Caco-2 (cell line): ENCODE results near the genes COX8C and FAM181A.

- PRO-cap = bidirectional peak, plus-strand start at chr14:93231477, minus-strand start at chr14:93231408
- RRBS = no CpG with 5 or more reads among the region's 30 CpGs
Observed at GRCh38 chr14:93231308-93231976, 24.4 kb downstream of the UBR7 start.

GRCh38 chr14:93346671-93347257, at the start of gene COX8C:
Gene COX8C, plus strand, starts transcription at chr14:93347182.
- PRO-cap = no peak
- RRBS = no CpG with 5 or more reads among the region's 13 CpGs

- PRO-cap = no peak
- RRBS = no CpG with 5 or more reads among the region's 23 CpGs
Observed at GRCh38 chr14:93743908-93744640, 44.2 kb downstream of the PRIMA1 start.

DNA sequence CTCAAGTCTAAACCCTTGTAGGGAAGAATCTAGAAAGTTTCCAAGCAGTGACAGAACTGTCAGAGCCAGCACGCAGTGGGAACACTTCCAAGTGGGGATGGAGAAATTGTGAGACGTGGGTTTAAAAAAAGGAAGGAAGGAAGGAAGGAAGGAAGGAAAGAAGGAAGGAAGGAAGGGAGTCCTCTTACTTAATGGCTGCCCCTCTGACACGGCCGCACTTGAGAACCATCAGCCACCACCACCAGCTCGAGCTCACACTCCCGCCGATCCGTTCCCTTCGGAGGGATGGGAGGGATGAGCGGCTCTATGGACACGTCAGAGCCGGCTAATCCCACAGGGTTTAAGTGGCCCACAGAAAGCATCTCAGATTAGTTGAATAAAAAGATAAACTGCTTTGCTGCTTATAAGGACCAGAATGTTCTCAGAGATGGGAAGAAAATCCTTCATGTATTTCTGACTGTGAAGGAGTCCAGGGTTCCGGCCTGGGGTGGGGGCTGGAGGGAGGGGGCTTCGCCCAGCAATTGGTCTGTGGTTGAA, 31.1 kb downstream of the PRIMA1 start:
- PRO-cap = no peak
- RRBS = no CpG with 5 or more reads among the region's 14 CpGs

DNA sequence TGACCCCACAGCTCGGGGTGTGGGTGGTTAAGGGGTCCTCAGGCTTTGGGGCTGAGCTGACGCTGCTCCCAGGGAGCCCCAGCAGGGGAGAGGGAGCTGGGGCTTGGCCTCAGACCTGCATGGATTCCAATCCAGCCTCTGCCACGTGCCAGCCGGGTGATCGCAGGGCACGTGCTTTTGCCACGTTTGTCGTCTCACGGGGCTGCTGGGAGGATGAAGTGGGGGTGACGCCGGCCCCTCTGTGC, 36.2 kb upstream of the PRIMA1 start:
- PRO-cap = no peak
- RRBS = 62% methylated on average over 7 of the region's 11 CpGs

DNA sequence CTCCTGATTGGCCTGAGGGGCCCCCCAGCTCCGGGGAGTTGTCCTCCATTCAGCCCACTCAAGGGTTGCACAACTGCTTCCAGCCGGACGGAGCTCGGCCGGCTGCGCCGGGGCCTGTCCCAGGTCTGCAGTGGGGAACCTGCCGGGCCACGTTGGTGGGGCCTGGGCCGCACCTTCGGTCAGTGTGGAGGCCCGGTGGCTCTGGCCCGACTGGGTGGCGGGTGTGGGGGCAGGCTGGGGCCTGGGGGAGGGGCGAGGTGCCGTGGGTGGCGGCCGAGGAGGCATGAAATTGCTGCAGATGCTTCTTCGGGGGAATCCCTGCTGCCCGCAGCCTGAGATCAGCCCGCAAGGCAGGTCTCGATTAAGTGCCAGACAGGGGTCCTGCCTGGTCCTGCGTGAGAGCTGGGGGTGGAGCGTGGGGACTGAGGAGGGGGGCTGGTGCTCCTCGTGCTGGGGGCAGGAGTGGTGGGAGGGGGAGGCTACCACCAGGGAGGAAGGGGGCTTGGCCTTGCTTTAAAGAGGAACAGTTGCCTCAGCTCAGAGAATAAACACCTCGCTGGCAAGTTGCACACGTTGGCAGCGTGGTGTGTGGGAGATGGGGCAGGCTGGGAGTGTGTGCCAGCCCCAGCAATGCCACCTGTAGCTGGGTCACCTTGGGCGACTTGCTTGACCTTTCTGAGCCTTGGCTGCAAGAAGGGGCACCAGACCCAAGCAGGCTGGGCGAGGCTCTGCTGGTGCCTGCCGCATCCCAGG, at the start of gene FAM181A:
Gene FAM181A (plus strand): TSS at position 68 of the 753 bp plus-strand sequence.
- PRO-cap = no peak
- RRBS = 79% methylated on average over 7 of the region's 31 CpGs

GRCh38 chr14:93969490-93969791, 6.9 kb downstream of the ASB2 start:
- PRO-cap = no peak
- RRBS = no CpG with 5 or more reads among the region's 2 CpGs

GRCh38 chr14:94056484-94057157, 24.4 kb downstream of the DDX24 start:
- PRO-cap = no peak
- RRBS = no CpG with 5 or more reads among the region's 5 CpGs

DNA sequence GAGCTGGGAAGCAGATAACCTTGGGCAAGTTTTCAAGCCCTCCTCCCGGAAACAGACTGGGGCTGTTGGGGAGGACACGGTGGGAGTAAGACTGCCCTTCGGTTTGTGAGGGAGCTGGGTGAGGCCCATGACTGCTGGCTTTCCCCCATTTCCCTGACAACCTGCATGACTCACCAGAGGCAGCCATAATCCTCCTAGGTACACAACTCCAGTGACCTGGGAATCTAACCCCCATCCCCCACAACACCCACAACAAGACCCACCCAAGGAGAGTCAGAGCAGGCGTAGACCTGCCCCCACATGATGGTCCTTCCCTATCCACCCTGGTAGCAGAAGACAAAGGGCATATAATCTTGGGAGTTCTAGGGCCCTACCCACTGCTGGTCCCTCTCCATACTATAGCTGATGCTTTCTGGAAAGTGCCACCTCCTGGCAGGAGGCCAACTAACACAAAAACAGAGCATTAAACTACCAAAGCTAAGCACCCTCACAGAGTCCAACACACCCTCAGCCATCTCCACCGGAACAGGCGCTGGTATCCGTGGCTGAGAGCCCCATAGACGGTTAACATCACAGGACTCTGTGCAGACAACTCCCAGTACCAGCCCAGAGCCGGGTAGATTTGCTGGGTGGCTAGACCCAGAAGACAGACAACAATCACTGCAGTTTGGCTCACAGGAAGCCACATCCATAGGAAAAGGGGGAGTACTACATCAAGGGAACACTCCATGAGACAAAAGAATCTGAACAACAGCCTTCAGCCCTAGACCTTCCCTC, 14.7 kb downstream of the DDX24 start:
- PRO-cap = no peak
- RRBS = no CpG with 5 or more reads among the region's 9 CpGs

GRCh38 chr14:94294098-94294722, 1.1 kb upstream of the SERPINA10 start:
- PRO-cap = no peak
- RRBS = no CpG with 5 or more reads among the region's 11 CpGs

DNA sequence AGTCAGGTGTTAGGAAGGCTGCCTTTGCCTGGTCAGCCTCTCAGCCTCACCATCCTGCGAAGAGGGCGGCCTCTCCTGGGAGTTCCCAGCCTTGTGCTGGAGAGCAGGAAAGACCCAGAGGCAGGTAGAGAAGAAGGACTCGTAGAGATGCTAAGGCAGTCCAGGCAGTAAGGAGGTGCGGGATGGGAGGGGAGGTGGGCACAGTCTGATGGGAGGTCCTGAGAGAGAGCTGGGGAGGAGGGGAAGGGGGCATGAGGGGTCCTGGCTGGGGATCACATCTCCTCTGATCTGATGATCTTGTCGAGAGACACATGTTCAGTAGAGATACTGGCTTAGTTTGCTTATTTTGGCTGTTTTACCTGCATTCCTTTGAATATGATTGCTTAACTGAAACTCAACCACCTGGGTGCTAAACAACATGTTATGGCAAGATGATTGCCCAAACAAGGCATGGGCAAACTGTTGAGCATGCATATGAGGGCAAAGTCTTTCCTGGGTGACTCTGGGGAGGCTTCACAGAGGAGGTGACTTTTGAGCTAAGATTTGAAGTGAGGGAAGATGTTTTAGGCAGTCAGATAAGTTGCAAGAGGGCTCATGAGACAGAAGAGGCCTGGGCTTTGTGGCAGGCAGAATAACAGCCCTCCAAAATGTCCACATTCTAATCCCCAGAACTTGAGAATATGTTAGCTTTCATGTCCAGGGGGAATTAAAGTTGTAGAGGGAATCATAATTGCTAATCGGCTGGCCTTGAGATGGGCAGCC, 10.3 kb downstream of the SERPINA6 start:
- PRO-cap = no peak
- RRBS = no CpG with 5 or more reads among the region's 6 CpGs

GRCh38 chr14:94345655-94346145, 22.6 kb upstream of the SERPINA6 start:
- PRO-cap = no peak
- RRBS = no CpG with 5 or more reads among the region's 15 CpGs

DNA sequence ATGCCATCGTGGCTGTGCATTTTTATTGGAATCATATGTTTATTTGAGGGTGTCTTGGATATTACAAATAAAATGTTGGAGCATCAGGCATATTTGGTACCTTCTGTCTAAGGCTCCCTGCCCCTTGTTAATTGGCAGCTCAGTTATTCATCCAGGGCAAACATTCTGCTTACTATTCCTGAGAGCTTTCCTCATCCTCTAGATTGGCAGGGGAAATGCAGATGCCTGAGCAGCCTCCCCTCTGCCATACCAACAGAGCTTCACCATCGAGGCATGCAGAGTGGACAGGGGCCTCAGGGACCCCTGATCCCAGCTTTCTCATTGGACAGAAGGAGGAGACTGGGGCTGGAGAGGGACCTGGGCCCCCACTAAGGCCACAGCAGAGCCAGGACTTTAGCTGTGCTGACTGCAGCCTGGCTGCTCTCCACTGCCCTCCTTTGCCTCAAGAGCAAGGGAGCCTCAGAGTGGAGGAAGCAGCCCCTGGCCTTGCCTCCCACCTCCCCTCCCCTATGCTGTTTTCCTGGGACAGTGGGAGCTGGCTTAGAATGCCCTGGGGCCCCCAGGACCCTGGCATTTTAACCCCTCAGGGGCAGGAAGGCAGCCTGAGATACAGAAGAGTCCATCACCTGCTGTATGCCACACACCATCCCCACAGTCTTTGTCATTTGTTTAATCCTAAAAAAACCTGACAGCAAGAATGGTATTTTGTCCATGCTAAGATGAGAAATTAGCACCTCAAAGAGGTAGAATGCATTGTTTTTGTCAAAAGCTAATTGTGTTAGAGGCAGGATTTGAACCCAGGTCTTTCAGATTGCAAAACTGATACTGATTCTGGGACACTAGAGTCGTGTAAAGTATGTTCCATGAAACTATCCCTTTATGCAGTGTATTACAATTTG, 6.8 kb downstream of the SERPINA1 start:
- PRO-cap = no peak
- RRBS = no CpG with 5 or more reads among the region's 3 CpGs

- PRO-cap = no peak
- RRBS = no CpG with 5 or more reads among the region's 3 CpGs
Observed at GRCh38 chr14:94593924-94594298, 12.7 kb downstream of the SERPINA5 start.

DNA sequence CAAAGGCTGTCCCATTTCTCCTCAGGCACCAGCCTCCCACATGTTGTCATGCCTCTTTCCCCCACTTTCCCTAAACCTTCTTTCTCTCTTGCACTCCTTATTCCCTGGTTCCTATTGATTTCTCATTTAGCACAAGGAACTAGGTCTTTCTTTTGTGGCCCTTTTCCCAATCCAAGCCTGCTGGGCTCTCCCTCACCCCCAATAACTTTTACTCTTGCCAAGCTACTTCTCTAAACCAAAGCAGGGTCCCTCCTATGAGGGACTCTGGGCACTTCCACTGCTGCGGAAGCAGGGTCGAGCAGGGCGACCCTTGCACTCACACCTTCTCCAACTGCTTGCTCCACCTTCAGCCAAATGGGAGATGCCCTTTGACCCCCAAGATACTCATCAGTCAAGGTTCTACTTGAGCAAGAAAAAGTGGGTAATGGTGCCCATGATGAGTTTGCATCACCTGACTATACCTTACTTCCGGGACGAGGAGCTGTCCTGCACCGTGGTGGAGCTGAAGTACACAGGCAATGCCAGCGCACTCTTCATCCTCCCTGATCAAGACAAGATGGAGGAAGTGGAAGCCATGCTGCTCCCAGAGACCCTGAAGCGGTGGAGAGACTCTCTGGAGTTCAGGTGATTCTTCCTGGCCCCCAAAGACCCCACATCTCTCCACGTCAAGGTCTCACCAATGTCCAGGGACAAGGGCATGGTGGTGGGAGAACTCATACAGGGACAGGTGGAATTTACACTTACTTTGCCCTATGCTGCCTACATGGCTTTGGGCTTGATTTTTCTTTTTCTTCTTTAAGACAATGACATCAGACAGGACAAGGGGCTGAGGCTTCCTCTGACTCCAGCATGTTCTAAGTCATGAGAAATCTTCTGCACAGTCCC, 6.9 kb downstream of the SERPINA3 start:
- PRO-cap = no peak
- RRBS = no CpG with 5 or more reads among the region's 9 CpGs

DNA sequence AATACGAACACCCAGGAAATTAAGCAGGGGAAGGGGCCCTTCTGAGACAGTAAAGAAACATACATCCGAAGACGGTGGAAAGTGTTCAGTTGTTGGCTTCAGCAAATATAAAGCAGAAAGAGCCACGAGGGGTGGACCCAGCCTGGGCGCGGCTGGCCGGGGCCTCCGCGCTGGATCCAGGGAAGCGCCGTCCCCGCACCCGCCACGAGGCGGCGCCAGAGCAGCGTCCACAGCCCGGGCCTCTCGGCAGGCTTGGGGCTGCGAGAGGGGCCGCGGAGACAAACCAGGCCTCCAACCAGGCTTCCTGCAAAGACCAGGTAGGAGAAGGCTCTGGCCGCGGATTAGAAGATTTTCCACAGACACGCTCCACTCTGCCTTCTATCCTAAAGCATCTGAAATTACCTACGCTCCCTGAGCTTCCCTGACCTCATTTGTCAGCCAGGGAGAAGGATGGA, 77.3 kb downstream of the SERPINA3 start:
- PRO-cap = no peak
- RRBS = 3% methylated on average over 10 of the region's 26 CpGs

DNA sequence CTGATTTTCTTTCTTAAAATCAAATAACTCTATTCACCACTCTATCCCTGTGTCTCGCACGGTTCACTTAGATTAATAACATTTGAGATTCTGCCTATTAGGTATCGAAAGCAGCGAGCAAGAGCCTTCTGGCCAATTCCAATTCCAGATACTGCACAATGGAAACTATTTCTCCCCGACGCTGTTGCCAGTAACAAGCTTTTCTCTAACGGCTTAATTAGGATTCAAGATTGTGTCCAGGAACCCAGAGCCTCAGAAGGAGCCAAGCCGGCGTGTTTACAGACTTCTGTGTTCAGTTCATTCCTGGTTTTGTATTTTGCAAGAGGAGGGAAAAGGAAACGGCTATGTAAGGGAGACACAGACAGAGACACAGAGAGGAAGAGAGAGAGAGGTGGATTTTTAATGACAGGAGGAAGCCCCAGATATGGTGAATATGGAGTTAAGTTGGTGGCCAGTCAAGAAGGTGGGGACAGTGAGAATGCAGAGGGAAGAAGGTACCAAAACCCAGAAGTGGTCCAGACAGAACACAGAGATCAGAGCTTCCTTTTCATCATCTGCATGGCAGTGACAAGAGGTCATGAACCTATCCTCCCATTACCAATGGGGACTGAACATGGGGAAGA, 185.5 kb downstream of the DICER1 start:
- PRO-cap = no peak
- RRBS = no CpG with 5 or more reads among the region's 10 CpGs

DNA sequence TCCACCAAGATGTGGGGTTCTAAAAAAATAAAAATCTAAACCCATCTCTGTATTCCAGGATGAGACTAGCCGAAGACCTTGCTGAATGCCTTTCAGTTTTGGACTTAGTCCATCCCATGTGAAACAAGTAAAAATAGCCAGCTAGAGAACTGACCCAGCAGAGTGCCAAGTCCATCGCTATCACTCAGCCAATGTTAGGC, 148.5 kb downstream of the DICER1 start:
- PRO-cap = no peak
- RRBS = no CpG with 5 or more reads among the region's 2 CpGs

- PRO-cap = no peak
- RRBS = no CpG with 5 or more reads among the region's 6 CpGs
Observed at GRCh38 chr14:95138316-95138982, 18.9 kb downstream of the DICER1 start.

DNA sequence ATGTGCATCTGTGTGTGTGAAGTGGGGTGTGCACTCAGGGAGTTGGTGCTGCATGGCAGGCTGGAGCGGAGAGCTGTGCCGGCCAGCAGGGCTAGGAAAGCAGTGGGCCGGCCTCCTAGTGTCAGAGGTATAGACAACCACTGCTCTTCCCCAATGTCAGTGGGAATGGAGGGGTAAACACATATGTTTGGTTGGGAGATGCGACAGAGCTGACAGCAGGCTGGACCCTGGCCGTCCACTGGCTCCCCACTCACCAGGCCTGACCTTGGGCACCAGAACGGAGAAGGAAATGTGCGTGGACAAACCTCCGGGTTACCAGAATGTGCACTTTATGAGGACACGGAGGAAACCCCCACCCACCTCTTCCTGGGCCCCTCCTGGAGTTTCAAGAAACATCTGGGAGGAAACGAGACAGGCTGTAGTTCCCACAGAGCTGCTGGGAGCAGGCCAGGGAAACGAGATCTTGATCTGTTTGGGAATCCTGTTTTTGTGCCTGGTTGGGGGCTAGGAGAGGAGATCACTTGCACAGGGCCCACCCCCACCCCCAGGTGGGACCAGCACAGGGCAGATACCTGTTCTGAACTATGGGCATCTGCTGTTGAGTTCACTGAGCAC, 60.5 kb downstream of the CLMN start:
- PRO-cap = no peak
- RRBS = no CpG with 5 or more reads among the region's 11 CpGs